H1 (cell line): ENCODE measurements around the genes PIK3C2B and MFSD4A.

- RRBS: no CpG with 5 or more reads among the region's 8 CpGs
CAGE:
- cytosol, long polyA plus RNA: no peak
- long polyA plus RNA: no peak
- nucleus, long polyA plus RNA: no peak
Observed at GRCh38 chr1:204424090-204424755, 12.6 kb upstream of the PPP1R15B start.

DNA sequence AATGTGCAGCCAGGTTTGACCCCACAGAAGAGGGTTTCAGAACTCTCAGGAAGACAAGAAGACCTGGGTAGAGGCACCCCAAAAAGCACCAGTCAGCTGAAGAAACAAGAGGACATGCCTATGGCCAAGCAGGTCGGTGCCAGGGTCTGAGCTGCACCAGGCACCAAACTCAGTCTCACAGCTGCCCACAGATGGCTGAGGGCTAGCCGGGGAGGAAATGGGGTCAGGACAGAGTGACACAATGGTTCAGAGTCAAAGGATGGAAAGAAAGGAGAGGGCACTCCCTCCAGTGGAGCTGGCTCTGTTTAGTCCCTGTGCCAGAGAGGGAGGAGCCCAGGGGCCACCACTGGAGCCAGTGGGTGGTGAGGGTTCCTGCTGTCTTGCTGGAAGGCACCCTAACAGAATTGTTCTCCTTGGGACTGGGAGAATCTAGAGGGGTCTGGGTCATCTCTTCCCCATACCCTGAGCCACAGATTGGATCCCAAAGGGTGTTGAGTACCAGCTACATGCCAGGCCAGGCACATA, 17.2 kb downstream of the PIK3C2B start:
- RRBS: no CpG with 5 or more reads among the region's 2 CpGs
CAGE:
- cytosol, long polyA plus RNA: no peak
- long polyA plus RNA: no peak
- nucleus, long polyA plus RNA: no peak

DNA sequence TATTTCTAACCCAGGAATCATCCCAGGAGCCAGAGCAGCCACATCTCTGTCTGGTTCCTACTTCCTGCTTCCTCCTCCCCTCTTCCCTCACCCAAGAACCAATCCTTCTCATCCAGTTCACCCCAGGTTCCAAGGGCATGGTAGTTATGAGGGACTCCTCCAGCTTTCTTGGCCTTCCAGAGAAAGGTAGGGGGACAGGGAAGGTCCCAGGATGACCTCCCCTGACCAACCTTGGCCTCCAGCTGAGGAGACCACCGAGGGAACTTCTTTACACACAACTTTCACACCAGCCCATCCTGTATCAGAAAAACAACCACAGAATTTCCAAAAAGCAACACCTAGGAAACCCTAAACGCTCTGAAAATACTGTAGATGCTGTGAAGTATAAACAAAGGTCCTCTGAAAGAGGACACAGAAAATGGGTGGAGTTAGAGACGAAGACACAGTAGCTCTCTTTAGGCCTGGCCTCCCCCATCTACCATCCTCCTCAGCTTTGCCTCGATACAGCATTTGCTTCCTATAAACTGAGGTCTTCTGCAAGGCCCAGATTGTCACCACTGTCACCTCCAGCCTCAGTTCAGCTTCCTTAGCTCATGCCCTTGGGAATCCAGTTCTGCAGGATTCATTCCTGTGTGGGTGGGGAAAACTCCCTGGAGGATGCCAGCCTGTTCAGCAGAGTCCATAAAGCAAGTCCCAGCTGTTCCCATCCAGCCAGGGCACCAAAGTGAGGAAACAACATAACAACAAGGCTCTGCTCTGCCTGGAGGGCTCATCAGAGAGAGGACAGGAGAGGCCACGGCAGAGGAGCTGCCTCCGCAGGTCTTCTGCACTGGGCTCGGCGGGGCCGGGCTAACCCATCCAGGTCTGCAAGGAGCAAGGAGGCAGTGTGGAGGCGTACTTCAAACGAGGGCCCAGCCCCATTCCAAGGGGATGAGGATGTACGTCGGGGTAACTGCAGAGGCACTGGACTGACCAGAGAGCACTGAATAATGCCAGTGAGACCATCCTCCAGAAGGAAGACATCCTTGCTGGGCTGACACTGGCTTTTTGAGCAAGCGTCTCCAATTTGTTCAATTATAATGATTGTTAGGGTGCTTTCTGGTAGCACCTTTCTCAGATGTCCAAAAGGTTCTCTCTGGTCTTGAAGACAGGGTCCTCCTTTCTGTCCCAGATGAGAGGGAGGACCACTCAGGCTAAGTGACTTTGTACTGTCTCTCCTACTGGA, 15.0 kb downstream of the PIK3C2B start:
- RRBS: no CpG with 5 or more reads among the region's 14 CpGs
CAGE:
- cytosol, long polyA plus RNA: no peak
- long polyA plus RNA: no peak
- nucleus, long polyA plus RNA: no peak

DNA sequence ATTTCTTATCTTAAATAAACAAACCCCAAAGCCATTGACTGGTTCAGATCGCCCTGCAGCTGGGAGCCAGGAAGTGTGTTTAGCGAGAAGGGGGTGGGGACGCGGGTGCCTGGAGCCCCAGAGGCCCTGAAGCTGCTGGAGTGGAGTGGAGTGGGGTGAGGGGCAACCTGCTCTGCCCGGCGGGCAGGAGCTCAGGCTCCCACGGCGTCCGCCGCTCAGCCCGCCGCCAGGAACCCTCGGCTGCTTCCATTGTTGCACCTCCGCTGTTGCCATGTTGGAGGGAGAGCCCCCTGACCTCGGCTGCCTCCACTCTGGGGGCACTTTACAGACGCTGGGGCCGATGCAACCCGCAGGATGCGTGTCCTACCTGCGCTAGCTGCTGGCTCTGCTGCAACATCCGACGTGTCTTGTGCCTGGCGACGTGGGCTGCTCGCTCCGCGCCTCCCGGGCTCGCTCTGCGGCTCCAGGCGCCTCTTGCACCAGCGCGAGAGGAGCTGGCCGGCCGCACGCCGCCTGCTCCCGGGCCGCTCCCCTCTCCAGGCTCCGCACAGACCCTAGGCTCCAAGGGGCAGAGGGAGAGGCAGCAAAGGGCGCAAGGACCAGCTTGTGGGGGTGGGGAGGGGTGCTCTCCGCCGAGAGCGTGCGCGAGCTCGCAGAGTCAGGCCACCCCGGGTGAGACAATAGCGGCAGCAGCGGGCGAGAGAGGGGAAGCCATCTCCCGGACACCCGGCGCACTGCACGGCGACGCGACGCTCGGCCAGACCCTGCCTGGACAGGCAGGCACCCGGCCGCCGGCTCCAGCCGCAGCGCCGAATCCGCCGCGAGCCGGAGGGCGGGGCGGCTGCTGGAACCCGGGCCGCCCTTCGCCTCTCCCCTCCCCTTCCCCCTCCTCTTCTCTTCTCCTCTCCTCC, at the start of gene PIK3C2B:
TSS of gene PIK3C2B (minus strand) at position 817 of the 911 bp plus-strand sequence.
- RRBS: under 1% methylated on average over 21 of the region's 75 CpGs
CAGE:
- cytosol, long polyA plus RNA: no peak
- long polyA plus RNA: no peak
- nucleus, long polyA plus RNA: start-site peak on the minus strand centred at position 748 of the sequence, 58 bp wide, 66 reads

GRCh38 chr1:204521101-204521693, 5.0 kb downstream of the MDM4 start:
- RRBS: no CpG with 5 or more reads among the region's 4 CpGs
CAGE:
- cytosol, long polyA plus RNA: no peak
- long polyA plus RNA: no peak
- nucleus, long polyA plus RNA: no peak

DNA sequence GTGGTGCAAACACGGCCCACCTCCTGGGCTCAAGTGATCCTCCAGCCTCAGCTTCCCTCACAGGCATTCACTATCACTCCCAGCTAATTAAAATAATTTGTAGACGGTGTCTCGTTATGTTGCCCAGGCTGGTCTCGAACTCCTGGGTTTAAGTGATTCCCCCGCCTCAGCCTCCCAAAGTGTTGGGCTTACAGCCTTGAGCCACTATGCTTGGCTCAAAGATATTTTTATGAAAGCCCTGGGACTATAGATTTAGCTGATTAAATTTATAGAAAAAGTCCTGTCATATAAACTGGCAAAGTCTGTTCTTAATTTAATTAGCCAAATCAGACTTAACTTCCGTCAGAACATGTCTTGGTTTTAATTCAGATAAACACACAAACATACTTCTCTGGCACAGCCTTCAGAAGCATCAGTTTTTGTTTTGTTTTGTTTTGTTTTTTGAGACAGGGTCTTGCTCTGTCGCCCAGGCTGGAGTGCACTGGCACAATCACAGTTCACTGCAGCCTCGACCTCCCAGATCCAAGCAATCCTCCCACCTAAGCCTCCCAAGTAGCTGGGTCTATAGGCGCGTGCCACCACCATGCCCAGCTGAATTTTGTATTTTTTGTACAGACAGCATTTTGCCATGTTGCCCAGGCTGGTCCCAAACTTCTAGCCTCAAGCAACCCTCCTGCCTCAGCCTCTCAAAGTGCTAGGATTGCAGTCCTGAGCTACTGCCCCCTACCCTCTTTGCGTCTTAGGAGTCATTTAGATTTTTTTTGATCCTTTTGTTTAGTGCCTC, 34.6 kb downstream of the MDM4 start:
- RRBS: no CpG with 5 or more reads among the region's 11 CpGs
CAGE:
- cytosol, long polyA plus RNA: no peak
- long polyA plus RNA: no peak
- nucleus, long polyA plus RNA: no peak

- RRBS: no CpG with 5 or more reads among the region's 5 CpGs
CAGE:
- cytosol, long polyA plus RNA: no peak
- long polyA plus RNA: no peak
- nucleus, long polyA plus RNA: no peak
Observed at GRCh38 chr1:204551593-204552048, 35.4 kb downstream of the MDM4 start.

GRCh38 chr1:204567534-204567928, 51.3 kb downstream of the MDM4 start:
- RRBS: no CpG with 5 or more reads among the region's 6 CpGs
CAGE:
- cytosol, long polyA plus RNA: no peak
- long polyA plus RNA: no peak
- nucleus, long polyA plus RNA: no peak

DNA sequence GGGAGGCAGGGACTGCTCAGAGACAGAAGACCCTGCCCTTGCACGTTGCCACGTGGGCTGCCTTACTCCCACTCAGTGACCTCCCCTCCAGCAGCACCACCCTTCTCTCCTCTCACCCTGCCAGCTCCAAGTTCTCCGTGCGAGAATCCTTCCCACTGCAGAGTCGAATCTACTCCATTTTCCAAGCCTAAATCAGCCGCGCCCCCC, 7.8 kb downstream of the LRRN2 start:
- RRBS: no CpG with 5 or more reads among the region's 7 CpGs
CAGE:
- cytosol, long polyA plus RNA: no peak
- long polyA plus RNA: no peak
- nucleus, long polyA plus RNA: no peak

GRCh38 chr1:204842722-204843434, 14.4 kb downstream of the NFASC start:
- RRBS: no CpG with 5 or more reads among the region's 4 CpGs
CAGE:
- cytosol, long polyA plus RNA: no peak
- long polyA plus RNA: no peak
- nucleus, long polyA plus RNA: no peak

- RRBS: no CpG with 5 or more reads among the region's 12 CpGs
CAGE:
- cytosol, long polyA plus RNA: no peak
- long polyA plus RNA: no peak
- nucleus, long polyA plus RNA: no peak
Observed at GRCh38 chr1:204951694-204952168, 91.3 kb upstream of the CNTN2 start.

DNA sequence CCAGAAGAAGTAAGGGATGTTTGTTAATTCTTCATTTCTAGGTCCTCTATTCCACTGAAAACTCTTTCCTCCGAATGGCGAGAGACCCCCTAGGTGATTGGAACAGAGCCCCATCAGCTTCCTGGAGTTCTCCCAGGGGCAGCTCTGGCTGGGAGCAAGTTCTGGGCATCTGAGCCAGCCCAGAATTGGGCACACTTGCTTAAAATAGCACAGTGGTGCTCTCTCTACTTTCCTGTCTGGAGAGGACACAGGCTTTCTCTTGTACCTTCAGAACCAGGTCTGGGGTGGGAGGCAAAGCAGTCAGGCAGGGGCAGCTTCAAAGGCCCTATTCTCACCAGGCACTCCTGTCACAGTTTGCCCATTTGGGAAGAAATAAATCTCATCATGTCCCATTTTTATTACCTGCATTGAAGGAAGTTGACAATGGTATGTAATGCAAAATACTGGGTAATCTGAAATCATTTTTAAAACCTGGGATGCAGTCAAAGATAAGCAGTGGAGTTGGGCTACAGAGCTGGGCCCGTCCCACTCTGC, 83.1 kb upstream of the CNTN2 start:
- RRBS: no CpG with 5 or more reads among the region's 3 CpGs
CAGE:
- cytosol, long polyA plus RNA: no peak
- long polyA plus RNA: no peak
- nucleus, long polyA plus RNA: no peak

GRCh38 chr1:205046855-205047209, 3.8 kb downstream of the CNTN2 start:
- RRBS: no CpG with 5 or more reads among the region's 4 CpGs
CAGE:
- cytosol, long polyA plus RNA: no peak
- long polyA plus RNA: no peak
- nucleus, long polyA plus RNA: no peak

GRCh38 chr1:205049487-205049784, 6.4 kb downstream of the CNTN2 start:
- RRBS: no CpG with 5 or more reads among the region's 6 CpGs
CAGE:
- cytosol, long polyA plus RNA: no peak
- long polyA plus RNA: no peak
- nucleus, long polyA plus RNA: no peak

DNA sequence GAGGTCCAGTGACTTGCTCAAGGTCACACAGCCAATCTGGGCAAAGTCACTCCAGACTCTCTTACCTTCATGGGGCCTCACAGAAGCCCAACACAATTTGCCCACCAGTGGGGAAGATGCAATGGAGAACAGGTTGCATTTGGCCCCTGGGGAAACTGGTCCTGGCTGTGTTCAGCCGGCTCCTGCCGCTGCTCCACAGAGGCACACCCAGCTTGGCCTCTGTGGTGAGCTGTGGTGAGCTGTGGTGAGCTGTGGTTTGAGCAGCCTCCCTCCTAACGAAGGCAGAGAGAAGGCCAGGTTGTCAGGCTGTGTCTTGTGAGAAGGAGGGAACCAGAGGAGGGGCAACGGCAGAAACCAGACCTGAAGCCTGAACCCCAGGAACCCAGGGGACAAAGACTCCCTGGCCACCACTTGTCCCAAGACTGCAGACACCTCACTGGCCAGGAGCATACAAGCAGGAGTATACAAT, 35.0 kb downstream of the NUAK2 start:
- RRBS: no CpG with 5 or more reads among the region's 4 CpGs
CAGE:
- cytosol, long polyA plus RNA: no peak
- long polyA plus RNA: no peak
- nucleus, long polyA plus RNA: no peak

- RRBS: no CpG with 5 or more reads among the region's 5 CpGs
CAGE:
- cytosol, long polyA plus RNA: no peak
- long polyA plus RNA: no peak
- nucleus, long polyA plus RNA: no peak
Observed at GRCh38 chr1:205376180-205376694, 19.5 kb upstream of the KLHDC8A start.

GRCh38 chr1:205542330-205542907, 26.4 kb upstream of the MFSD4A start:
- RRBS: no CpG with 5 or more reads among the region's 12 CpGs
CAGE:
- cytosol, long polyA plus RNA: no peak
- long polyA plus RNA: no peak
- nucleus, long polyA plus RNA: no peak

DNA sequence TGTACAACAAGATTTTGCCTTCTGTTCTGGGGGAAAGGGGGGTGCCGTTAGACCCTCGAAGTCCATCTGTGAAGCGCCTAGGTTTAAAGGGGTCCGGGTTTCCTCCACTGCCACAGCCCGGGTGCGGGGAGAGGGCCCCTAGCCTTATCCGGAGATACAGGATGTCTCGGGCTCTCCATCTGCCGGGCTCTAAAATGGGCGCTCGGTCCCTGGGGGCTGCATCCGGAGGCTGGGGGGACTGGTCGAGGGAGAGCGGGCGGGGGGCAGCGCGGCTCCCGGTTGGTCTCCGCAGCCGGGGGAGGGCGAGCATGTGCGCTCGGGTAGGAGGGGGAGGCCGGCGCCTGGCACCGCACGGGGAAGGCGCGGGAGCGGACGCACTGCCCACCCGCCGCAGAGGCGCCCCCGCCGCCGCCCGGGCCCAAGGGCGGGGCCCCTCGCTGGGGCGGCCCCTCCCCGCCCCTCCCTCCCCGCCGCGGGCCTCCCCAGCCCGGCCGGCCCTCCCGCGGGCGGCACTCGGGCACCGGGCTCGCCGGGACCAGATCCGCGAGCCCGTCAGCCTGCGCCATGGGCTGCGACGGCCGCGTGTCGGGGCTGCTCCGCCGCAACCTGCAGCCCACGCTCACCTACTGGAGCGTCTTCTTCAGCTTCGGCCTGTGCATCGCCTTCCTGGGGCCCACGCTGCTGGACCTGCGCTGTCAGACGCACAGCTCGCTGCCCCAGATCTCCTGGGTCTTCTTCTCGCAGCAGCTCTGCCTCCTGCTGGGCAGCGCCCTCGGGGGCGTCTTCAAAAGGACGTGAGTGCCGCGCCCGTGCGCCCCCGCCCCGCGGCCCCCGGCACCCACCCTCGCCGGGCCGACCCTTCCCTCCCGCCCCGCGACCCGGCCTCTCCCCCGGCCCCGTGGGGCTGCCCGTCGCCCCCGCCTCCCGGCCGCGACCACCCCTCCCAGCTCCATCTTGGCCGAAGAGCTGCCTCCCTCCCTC, at the start of gene MFSD4A:
TSS of gene MFSD4A (plus strand) at position 509 of the 981 bp plus-strand sequence.
- RRBS: 4% methylated on average over 36 of the region's 102 CpGs
CAGE:
- cytosol, long polyA plus RNA: no peak
- long polyA plus RNA: no peak
- nucleus, long polyA plus RNA: no peak

GRCh38 chr1:205597645-205598472, 29.0 kb downstream of the MFSD4A start:
- RRBS: no CpG with 5 or more reads among the region's 10 CpGs
CAGE:
- cytosol, long polyA plus RNA: no peak
- long polyA plus RNA: no peak
- nucleus, long polyA plus RNA: no peak

- RRBS: no CpG with 5 or more reads among the region's 6 CpGs
CAGE:
- cytosol, long polyA plus RNA: no peak
- long polyA plus RNA: no peak
- nucleus, long polyA plus RNA: no peak
Observed at GRCh38 chr1:205598691-205599131, 29.9 kb downstream of the MFSD4A start.